Keratinocyte (primary cell): ENCODE results near the genes FGFRL1 and RNF212.

CAGE:
- cytosol, long polyA minus RNA, result no peak
- cytosol, long polyA plus RNA, result no peak
- long polyA plus RNA, result no peak
- nucleus, long polyA minus RNA, result no peak
- nucleus, long polyA plus RNA, result no peak
Observed at GRCh38 chr4:51301-52099, 1.6 kb upstream of the ZNF595 start.

GRCh38 chr4:338440-338725, 769 bp downstream of the ZNF141 start:
CAGE:
- cytosol, long polyA minus RNA, result no peak
- cytosol, long polyA plus RNA, result no peak
- long polyA plus RNA, result no peak
- nucleus, long polyA minus RNA, result no peak
- nucleus, long polyA plus RNA, result no peak

DNA sequence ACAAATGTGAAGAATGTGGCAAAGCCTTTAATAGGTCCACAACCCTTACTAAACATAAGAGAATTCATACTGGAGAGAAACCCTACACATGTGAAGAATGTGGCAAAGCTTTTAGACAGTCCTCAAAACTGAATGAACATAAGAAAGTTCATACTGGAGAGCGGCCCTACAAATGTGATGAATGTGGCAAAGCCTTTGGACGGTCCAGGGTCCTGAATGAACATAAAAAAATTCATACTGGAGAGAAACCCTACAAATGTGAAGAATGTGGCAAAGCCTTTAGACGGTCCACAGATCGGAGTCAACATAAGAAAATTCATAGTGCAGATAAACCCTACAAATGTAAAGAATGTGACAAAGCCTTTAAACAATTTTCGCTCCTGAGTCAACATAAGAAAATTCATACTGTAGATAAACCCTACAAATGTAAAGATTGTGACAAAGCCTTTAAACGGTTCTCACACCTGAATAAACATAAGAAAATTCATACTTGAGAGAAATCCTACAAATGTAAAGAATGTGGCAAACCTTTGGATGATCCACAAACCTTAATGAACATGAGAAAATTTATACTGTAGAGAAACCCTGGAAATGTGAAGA, 35.9 kb downstream of the ZNF141 start:
CAGE:
- cytosol, long polyA minus RNA, result no peak
- cytosol, long polyA plus RNA, result no peak
- long polyA plus RNA, result no peak
- nucleus, long polyA minus RNA, result start-site peak on the plus strand centred at position 338 of the sequence, 65 bp wide, 7 reads
- nucleus, long polyA plus RNA, result no peak

DNA sequence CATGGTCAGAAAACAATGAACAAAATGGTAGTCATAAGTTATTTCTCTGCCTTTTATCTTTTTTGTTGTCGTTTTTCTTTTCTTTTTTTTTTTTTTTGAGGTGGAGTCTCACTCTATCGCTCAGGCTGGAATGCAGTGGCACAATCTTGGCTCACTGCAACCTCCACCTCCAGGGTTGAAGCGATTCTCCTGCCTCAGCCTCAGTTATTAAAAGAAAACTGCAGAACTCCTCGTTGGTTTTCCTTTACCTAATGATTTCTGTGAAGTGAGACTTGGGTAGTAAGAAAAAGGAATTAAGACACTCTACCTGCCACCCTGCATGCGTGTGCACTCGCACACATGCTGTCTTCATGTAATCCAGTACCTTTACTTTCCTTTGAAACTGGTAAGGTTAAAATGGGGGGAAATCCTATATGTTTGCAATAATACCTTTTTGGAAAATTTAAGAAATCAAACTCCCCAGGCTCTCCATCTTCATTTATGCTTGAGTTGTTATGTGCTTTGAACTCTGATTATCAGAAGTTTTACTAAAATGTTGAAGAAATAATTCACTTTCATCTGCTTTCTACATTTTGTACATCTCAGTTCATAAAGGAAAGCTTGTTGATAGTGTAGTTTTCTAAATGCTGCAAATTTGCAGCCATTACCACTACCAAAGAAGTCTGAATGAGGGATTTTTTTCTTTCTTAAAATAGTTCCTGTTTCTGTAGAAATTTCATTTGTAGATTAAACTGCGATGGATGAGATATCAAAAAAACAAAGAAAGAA, 32.9 kb downstream of the ZNF721 start:
CAGE:
- cytosol, long polyA minus RNA, result no peak
- cytosol, long polyA plus RNA, result no peak
- long polyA plus RNA, result no peak
- nucleus, long polyA minus RNA, result no peak
- nucleus, long polyA plus RNA, result no peak

GRCh38 chr4:708705-709217, 3.1 kb downstream of the PCGF3 start:
CAGE:
- cytosol, long polyA minus RNA, result no peak
- cytosol, long polyA plus RNA, result no peak
- long polyA plus RNA, result no peak
- nucleus, long polyA minus RNA, result no peak
- nucleus, long polyA plus RNA, result no peak

DNA sequence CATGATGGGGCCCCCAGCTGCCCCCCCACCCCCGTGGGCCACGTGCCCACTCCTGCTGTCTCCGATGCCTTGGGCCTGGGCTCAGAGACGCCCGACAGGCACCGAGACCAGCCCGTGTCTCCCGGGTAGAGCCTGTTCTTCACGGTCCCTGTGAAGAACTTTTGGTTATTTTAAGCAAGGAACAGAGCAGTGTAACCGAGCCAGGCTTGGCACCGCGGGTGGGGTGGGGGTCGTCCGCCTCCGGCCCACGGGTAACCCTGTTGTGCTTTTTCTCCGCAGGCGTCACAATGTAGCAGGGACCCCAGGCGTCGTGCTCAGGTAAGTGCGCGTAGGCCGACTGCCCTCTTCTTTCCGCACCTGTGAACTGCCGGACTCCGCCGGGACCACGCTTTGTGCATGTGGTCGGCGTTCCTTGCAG, 24.7 kb downstream of the PCGF3 start:
CAGE:
- cytosol, long polyA minus RNA, result no peak
- cytosol, long polyA plus RNA, result no peak
- long polyA plus RNA, result no peak
- nucleus, long polyA minus RNA, result no peak
- nucleus, long polyA plus RNA, result no peak

GRCh38 chr4:740656-741477, 35.2 kb downstream of the PCGF3 start:
CAGE:
- cytosol, long polyA minus RNA, result no peak
- cytosol, long polyA plus RNA, result no peak
- long polyA plus RNA, result no peak
- nucleus, long polyA minus RNA, result no peak
- nucleus, long polyA plus RNA, result no peak

CAGE:
- cytosol, long polyA minus RNA, result no peak
- cytosol, long polyA plus RNA, result no peak
- long polyA plus RNA, result no peak
- nucleus, long polyA minus RNA, result no peak
- nucleus, long polyA plus RNA, result no peak
Observed at GRCh38 chr4:759708-760201, 54.1 kb downstream of the PCGF3 start.

GRCh38 chr4:766988-767550, 58.9 kb downstream of the CPLX1 start:
CAGE:
- cytosol, long polyA minus RNA, result no peak
- cytosol, long polyA plus RNA, result no peak
- long polyA plus RNA, result no peak
- nucleus, long polyA minus RNA, result no peak
- nucleus, long polyA plus RNA, result no peak

DNA sequence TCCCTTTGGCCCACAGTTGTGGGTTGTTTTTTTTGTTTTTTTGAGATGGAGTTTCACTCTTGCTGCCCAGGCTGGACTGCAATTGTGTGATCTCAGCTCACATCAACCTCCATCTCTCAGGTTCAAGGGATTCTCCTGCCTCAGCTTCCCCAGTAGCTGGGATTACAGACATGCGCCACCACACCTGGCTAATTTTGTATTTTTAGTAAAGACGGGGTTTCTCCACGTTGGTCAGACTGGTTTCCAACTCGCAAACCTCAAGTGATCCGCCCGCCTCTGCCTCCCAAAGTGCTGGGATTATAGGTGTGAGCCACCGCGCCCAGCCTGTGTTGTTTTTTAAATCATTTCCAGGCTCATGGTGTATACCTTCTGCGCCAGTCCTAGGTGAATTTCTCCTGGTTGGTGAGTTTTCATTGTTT, 45.8 kb downstream of the CPLX1 start:
CAGE:
- cytosol, long polyA minus RNA, result no peak
- cytosol, long polyA plus RNA, result no peak
- long polyA plus RNA, result no peak
- nucleus, long polyA minus RNA, result no peak
- nucleus, long polyA plus RNA, result no peak

CAGE:
- cytosol, long polyA minus RNA, result no peak
- cytosol, long polyA plus RNA, result no peak
- long polyA plus RNA, result no peak
- nucleus, long polyA minus RNA, result no peak
- nucleus, long polyA plus RNA, result no peak
Observed at GRCh38 chr4:789564-789893, 36.4 kb downstream of the CPLX1 start.

CAGE:
- cytosol, long polyA minus RNA, result no peak
- cytosol, long polyA plus RNA, result no peak
- long polyA plus RNA, result no peak
- nucleus, long polyA minus RNA, result no peak
- nucleus, long polyA plus RNA, result no peak
Observed at GRCh38 chr4:792282-793165, 33.4 kb downstream of the CPLX1 start.

CAGE:
- cytosol, long polyA minus RNA, result no peak
- cytosol, long polyA plus RNA, result no peak
- long polyA plus RNA, result no peak
- nucleus, long polyA minus RNA, result no peak
- nucleus, long polyA plus RNA, result no peak
Observed at GRCh38 chr4:836651-837232, 10.8 kb upstream of the CPLX1 start.

DNA sequence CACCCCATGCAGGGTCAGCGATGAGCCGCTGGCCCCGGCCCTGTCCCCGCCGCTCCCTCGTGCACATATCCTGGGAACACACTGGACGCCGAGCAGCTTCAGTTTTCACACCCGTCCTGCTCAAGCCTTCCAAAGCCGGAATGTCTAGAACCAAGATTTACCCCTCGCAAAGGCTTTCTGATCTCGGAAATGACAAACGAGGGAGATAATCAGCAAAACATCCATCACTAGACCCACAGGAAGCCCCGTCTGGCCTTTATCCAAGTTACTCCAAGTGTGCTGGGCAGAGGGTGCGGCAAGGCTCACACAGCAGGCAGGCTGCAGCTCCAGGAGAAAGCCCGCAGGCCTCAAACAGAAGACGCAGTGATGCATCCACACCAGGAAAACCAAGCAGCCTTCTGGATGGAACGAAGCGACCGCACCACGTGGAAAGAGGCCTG, 24.1 kb downstream of the GAK start:
CAGE:
- cytosol, long polyA minus RNA, result no peak
- cytosol, long polyA plus RNA, result no peak
- long polyA plus RNA, result no peak
- nucleus, long polyA minus RNA, result no peak
- nucleus, long polyA plus RNA, result no peak

DNA sequence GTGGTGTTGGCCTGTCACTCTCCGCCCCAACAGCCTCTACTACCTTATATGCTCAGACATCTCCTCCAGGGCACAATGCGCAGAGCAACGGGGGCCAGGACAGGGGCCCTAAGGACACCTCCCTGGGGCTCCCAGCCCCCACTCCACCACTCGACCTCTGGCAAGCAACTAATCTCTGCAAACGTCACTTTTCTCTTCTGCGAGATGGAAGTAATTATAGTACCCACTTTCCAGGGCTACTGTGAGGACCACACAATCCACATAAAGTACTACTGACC, 5.9 kb downstream of the GAK start:
CAGE:
- cytosol, long polyA minus RNA, result no peak
- cytosol, long polyA plus RNA, result no peak
- long polyA plus RNA, result no peak
- nucleus, long polyA minus RNA, result no peak
- nucleus, long polyA plus RNA, result no peak

DNA sequence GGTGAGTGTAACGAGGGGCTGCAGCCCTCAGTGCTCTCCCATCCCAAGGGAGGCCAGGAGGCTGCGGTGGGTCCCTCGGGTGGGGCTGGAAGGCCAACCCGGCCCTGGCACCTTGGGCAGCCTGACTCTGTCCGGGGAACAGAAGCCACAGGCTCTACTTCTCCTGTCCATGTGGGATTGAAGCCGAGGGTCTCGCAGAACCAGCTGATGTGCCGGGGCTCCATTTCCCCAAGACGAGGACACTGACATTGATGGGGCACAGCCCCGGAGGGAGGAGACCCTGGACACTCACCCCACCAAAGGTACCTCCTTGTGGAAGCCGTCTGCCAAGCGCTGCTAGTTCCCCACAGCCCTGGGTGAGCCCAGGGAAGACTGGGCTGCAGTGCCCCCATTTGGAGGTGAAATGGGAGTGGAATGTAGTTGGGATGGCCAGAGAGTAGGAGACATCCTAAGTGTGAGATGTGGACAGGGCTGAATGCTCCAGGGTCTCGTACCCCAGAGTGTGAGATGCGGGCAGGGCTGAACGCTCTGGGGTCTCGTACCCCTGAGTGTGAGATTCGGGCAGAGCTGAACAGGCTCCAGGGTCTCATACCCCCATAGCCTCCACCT, 2.3 kb upstream of the SLC26A1 start:
CAGE:
- cytosol, long polyA minus RNA, result no peak
- cytosol, long polyA plus RNA, result no peak
- long polyA plus RNA, result no peak
- nucleus, long polyA minus RNA, result no peak
- nucleus, long polyA plus RNA, result no peak

GRCh38 chr4:1011073-1011870, at the start of gene FGFRL1:
FGFRL1 (plus strand) TSS chr4:1011626.
CAGE:
- cytosol, long polyA minus RNA, result start-site peak on the plus strand at chr4:1011624-1011635, 29 reads
- cytosol, long polyA plus RNA, result no peak
- long polyA plus RNA, result start-site peak on the plus strand at chr4:1011605-1011635, 56 and 20 reads in 2 replicates
- nucleus, long polyA minus RNA, result start-site peak on the plus strand at chr4:1011623-1011645, 26 reads
- nucleus, long polyA plus RNA, result start-site peak on the plus strand at chr4:1011623-1011645, 51 and 33 reads in 2 replicates

DNA sequence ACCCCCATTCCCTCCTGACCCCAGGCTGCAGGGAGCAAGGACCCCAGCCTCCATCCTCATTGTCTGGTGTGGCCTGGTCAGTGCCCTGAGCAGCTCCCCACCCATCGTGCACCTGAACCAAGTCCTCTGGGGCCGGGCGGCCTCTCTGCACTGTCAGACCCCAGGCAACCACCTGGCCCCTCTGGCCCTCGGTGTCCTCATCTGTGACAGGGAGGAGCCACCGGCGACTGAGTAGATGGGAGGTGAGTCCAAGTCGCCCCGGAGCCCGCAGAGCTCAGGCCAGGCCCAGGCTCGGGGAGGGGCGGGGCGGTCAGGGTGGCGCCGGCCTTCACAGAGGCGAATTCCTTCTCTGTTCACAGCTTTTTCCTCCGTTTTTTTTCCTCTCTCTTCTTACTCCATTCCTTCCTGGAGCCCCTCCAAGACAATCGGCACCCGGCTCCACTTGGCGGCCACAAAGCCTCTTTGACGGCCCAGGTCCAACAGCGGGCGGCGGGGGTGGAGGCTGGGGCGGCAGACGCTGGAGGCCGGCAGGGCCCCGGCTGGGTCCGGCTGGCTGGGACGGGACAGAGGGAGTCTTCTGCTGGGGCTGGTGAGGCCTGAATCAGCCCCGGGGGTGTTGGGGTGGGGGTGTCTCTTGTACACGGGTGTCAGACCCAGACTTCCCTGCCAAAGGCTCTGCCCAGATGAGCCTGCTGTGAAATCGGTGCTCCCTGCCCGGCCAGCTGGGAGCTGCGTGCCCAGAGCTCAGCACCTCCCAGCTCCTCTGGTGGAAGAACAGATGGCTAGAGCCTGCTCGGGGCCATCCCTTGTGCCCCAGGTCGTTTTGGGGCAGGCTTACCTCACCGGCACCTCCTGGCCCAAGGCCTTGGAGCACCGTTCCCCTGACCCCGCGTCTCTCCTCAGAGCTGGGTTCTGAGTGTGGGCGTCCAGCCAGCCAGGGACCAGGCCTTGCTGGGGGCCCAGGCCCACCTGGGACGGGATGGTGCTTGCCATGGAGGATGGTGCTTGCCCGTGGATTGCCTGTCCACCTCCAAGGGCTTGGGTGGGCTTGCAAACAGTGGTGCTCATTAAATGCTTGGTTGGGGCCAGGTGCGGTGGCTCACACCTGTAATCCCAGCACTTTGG, 22.6 kb downstream of the FGFRL1 start:
CAGE:
- cytosol, long polyA minus RNA, result no peak
- cytosol, long polyA plus RNA, result no peak
- long polyA plus RNA, result no peak
- nucleus, long polyA minus RNA, result no peak
- nucleus, long polyA plus RNA, result no peak

DNA sequence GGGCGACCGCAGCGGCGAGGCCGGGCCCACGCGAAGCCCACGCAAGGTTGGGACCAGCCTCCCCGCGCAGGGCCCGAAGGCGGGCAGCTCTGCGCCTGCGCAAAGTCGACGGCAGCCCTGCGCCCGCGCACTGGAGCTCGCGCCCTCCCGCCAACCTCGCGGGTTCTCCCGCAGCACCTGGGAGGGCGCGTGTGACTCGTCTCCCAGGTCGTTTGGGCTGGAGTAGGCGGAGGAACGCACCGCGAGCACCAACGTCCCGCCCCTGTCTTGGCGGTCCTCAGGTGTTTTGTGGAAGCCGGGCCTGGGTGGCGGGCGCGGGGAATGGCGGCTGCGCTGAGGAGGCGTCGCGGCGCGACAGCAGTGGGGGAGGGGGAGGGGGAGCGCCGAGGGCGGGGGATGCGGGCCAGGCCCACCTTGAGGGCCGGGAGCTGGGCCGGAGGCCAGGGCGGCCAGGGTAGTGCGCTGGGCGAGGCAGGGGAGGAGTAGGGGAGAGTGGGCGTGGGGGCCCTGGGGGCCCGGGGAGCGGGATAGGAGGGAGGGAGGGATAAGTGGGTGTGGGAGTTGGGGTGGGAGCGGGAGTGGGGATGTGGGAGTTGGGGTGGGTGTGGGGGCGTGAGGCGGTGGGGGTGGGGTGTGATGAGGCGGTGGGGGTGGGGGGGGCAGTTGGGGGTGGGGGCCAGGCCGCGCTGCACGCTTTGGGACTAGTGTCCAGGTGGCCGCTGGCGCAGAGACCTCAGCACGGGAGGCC, at the start of gene RNF212:
Gene RNF212 (minus strand): TSS at position 93 of the 748 bp plus-strand sequence.
CAGE:
- cytosol, long polyA minus RNA, result no peak
- cytosol, long polyA plus RNA, result no peak
- long polyA plus RNA, result no peak
- nucleus, long polyA minus RNA, result no peak
- nucleus, long polyA plus RNA, result no peak

DNA sequence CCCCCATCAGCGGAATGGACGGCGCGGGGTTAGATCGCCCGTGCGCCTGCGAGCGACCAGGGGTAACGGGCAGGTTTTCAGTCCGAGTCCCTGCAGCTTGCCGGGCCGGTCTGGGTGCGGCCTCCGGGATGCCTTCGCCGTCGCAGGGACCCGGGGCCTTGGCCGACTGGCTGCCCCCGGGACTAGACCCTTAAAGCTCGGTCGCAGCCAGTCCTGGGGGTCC, 240 bp downstream of the SPON2 start:
CAGE:
- cytosol, long polyA minus RNA, result no peak
- cytosol, long polyA plus RNA, result no peak
- long polyA plus RNA, result no peak
- nucleus, long polyA minus RNA, result no peak
- nucleus, long polyA plus RNA, result no peak